ENCODE data around the gene RTEL1.

DNA sequence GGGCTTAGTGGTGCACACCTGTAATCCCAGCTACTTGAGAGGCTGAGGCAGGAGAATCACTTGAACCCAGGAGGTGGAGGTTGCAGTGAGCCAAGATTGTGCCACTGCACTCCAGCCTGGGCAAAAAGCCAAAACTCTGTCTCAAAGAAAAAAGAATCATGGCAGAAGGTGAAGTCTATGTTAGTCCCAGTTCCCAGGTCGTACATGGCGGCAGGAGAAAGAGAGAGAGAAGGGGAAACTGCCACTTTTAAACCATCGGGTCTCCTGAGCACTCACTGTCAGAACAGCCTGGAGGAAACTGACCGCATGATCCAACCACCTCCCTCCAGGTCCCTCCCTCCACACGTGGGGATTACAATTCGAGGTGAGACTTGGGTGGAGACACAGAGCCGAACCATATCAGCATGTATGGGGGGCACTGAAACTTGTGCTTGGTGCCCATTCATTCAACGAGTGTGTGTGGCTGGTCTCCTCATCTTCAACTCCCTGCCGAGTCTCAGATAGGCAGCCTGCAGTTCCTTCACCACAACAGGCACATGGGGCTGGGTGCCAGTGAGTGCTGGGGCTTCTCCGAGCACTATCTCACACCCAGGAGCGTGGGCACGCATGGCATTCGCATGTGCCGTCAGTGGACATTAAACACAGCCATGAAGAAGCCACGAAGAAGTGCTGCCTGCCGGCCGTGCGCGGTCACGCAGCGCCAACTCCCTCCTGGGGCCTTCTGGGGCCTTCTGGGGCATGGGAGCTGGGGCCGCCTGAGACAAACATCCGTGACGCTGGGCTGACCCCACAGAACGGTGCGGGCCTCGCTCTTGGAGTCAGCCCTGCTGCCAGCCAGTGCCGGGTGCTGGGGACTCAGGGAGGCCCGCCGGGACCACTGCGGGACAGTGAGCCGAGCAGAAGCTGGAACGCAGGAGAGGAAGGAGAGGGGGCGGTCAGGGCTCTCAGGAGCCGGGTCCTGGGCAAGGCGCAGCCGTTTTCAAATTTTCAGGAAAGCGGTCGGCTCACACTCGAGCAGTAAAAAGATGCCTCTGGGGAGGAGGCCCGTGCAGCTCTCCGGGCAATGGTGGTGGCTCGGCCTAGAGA lies 775 bp upstream of the RTEL1 start:
- PRO-cap, 2 experiments = no peak in any of the 2 experiments

- PRO-cap, 2 experiments = peak in 1 of 2 experiments; most common plus-strand start chr20:63658356 (in 1)
These were observed at the start of gene RTEL1 for GRCh38 chr20:63658080-63659291. TSS of gene RTEL1 (plus strand) at chr20:63658312.

- PRO-cap, 2 experiments = no peak in any of the 2 experiments
These were observed 1.9 kb upstream of the TNFRSF6B start for GRCh38 chr20:63694397-63695080.

DNA sequence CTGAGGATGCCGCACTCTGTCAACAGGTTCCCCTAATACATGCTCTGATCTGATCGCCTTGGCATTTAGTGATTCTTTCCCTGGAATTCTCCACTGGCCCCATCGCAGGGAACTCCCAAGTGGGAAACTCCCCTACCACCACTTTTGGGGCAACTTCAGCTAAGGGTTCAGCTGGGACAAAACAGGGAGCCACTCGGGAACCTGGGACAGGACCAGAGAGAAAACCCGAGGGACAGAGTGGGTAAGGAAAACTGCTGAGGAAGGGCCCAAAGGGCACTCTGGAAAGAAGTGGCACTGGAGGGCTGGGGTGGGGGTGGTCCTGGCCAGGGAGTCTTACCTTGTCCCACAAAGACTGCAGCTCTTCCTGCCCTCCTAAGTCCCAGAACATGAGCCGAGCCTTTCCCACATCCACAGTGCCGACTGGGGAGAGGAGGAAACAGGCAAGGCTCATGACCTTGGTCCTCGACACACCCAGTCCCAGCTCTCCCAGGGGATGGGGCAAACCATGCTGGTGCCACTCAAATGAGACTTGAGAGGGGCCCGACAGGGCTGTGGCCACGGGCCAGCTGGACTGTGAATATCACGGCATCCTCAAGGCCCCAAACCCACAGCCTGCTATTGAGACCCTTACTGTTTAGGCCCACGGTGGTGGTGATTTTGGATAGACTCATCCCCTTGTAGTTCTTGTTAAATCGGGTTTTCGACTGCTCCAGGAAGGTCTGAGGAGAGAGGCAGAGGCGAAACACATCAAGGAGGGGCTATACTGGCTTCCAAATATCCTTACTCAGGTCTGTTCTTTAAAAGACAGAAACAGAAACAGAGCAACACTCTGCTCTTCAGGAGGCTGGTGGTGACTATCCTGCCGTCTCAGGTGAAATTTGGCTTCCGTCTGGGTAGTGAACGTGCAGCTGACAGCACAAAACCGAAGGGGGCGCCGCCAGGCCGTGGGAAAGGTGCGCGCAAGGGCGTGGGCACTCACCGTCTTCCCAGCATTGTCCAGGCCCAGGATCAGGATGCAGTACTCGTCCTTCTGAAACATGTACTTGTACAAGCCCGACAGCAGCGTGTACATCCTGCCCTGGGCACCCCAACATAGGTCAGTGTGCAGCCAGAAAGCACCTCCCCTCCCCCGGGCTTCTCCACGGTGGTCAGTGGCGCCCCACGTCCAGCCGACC lies 1.4 kb downstream of the ARFRP1 start:
- PRO-cap, 2 experiments = no peak in any of the 2 experiments

GRCh38 chr20:63787115-63787753 lies 43.8 kb downstream of the ZBTB46 start:
- PRO-cap, 2 experiments = no peak in any of the 2 experiments

- PRO-cap, 2 experiments = no peak in any of the 2 experiments
These were observed 40.8 kb downstream of the ZBTB46 start for GRCh38 chr20:63789899-63791017.

- PRO-cap, 2 experiments = no peak in any of the 2 experiments
These were observed 7.2 kb upstream of the ABHD16B start for GRCh38 chr20:63853863-63854732.

GRCh38 chr20:63951420-63952310 lies 4.6 kb downstream of the UCKL1 start:
- PRO-cap, 2 experiments = no peak in any of the 2 experiments

GRCh38 chr20:63979799-63980706 lies 611 bp upstream of the SAMD10 start:
- PRO-cap, 2 experiments = no peak in any of the 2 experiments

- PRO-cap, 2 experiments = no peak in any of the 2 experiments
These were observed 1.8 kb downstream of the PRPF6 start for GRCh38 chr20:63982621-63983280.

GRCh38 chr20:64041898-64043019 lies 6.3 kb downstream of the C20orf204 start:
- PRO-cap, 2 experiments = no peak in any of the 2 experiments

DNA sequence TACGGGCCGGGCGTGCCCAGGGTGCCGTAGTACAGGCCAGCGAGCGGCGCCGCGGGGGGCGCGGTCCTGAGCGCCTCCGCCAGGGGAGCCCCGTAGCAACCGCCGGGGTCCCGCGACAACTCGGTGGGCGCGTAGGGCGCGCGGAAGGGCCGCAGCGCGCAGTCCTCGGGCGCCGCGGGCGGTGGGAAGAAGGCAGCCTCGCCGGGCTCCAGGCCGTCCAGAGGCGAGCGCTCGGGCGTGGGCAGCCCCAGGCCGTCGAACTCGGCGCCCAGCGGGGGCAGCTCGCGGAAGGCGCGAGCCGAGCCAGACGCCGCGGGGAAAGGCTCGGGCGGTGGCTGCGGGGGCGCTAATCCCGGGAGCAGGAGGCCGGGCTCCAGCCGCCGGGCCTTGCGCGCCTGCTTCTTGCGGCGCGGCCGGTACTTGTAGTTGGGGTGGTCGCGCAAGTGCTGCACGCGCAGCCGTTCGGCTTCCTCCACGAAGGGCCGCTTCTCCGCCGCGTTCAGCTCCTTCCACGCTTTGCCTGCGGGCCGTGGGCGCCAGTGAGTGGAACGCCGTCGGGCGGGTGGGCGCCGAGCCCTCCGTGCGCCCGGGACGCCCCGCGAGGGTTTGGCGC lies 890 bp downstream of the SOX18 start:
- PRO-cap, 2 experiments = no peak in any of the 2 experiments

DNA sequence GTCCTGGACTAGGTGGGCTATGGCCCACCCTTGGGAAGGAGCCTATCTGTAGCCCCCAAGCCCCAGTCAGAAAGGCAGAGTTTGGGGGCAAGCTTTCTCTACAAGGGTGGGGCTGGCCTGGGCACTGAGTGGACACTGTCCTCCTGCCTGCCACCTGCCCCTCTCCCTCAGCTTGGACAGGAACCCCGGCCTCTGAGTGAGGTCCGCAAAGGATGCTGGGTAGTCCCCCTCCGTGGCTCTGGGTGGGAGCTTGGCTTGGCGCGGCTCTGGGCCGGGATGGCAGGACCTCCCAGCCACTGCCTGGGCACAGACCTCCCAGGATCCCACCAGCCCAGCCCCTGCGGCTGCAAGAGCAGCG lies 2.8 kb upstream of the SOX18 start:
- PRO-cap, 2 experiments = no peak in any of the 2 experiments

DNA sequence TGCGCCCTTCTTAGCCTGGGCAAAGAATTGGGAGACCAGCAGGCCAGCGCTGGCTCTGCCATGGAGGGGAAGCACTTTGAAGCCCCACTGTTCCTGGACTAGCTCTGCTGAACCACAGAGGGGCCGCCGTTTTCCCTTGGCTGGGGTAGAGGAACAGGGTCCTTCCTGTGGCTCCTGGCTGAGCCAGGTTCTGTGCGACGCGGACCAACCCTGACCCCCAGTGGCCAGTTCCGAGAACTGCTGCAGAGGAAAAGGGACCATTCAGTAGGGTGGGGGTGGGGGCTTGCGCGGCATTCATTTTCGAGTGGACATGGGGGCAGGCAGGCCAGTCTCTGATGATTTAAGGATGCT lies 13.0 kb upstream of the NPBWR2 start:
- PRO-cap, 2 experiments = no peak in any of the 2 experiments

DNA sequence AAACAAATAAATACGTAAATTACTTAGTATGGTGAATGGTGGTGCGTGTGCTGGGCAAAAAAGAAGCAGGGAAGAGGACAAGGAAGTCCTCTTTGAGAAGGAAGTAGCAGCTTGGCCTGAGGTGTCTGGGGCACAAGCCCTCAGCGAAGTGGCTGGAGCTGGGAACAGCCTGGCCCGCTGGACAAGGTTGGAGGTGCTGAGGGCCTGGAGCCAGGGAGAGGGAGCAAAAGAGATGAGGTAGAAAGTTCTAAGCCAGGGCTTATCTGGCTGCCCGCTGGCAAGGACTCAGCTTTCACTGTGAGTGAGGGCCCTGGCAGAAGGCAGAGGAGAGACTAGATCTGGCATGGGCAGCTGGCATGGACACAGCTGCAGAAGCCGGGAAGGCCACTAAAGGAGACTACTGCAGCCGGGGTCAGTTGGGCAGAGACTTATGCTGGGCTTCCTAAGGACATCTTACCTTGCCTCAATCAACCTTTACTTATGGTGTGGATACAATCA lies 21.8 kb upstream of the PCMTD2 start:
- PRO-cap, 2 experiments = no peak in any of the 2 experiments

DNA sequence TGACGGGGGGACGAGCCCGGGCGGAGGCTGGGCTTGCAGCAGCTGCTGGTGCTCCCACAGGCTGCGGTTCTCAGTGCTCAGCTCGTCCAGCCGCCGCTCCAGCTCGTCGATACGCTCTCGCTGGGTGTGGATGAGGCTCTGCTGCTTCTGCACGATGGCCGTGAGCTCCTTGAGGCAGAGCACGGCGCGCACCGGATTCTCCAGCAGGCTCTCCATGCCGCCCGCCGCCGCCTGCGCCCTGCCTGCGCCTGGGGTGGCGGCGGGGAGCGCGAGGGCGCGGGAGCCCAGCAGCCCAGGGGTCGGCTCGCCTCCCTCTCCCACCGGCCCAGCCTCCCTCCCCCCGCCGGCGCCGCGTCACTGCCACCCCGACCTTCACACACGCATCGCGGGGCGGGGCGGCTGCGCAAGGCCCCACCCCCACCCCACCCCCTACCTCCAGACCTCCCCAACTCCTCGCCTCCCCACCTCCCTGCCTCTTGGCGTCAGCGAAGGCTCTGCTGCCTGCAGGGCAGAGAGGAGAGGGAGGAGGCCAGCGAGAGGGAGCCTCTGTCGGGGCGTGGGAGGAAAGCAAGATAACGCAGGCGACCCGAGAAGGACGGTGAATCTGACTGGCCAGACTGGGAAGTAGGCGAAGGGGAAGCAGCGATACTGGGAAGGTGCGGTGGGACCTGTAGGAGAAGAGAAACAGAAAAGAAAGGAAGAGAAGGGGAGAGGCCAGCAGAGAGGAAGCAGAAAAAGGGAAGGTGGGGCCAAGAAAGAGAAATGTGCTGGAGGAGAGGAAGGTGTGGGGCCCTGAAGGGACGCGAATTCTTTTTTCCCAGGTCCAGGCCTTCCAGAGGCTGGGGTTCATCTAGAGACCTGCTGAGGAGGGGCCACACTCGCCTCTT lies 72.5 kb downstream of the PCMTD2 start:
- PRO-cap, 2 experiments = peak in 1 of 2 experiments; most common plus-strand start position 772 of the sequence (in 1)